ENCODE results near the genes ETV1 and DGKB.

DNA sequence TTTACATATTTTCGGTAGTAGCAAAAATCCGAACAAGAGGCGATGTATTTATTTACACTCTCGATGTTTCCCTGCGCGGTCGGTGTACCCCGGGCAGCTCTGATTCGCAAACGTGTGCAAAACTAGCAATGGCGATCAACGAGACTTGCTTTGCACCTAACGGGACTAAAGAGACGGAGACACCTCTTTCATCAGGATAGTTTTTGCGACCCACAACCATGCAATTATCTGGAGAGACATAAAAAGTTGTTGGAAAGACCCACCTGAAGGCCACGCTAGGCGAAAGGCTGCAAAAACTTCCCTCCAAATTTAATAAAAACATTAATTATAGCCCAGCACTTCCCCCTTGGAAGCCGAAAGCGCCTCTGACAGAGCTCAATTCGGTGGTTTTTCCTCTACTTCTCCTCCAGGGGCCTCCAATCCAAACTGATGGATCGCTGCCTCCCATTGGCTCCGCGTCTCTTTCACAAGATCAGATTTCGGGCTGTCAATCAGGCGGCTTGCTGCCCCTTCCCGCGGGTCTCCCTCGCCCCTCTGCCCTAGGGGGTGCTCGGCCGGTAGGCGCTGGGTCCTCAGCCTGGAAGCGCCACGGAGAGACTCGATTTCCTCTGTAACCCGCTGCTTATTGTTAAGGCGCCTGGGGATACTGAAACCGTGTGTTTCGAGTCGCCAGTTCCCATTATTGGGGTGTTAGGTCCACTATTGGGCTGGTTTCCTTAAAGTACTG, at the start of gene ETV1:
Gene ETV1, minus strand, starts transcription at position 367 of the 727 bp plus-strand sequence.
- PRO-cap = no peak

GRCh38 chr7:14902516-14903059, at the start of gene DGKB:
TSS of gene DGKB (minus strand) at chr7:14902751.
- PRO-cap = no peak

- PRO-cap = no peak
Observed at GRCh38 chr7:14942064-14942550, 39.6 kb upstream of the DGKB start.

DNA sequence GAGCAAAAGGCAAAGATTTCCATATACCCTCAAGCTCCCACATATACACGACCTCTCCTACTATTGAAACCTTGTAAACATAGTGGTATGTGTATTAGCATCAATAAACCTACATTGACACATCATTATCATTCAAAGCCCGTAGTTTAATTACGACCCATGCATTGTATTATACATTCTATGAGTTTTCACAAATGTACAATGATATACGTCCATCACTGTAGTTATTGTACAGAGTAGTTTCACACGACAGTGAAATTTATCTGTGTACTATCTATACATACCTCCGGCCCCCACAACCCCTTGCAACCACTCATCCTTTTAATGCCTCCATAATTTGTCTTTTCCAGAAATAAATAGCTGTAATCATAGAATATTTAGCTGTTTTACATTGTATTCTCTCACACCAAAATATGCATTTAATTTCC, 110.3 kb downstream of the CRPPA start:
- PRO-cap = no peak

DNA sequence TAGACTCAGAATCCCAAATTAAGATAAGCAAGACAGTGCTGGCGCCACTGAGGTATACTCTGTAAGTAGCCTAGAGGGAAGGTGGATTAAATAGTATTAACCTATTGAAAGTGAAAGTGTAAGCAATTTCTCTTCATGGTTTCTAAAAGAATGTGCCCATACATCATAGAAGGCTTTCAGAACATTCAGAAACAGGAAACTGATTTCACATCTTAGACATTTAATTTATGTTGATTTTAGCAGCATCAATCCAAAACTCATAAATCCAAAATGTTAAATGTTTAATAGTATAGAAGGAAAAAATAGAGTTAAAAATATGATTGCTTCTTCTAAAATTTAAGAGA, 36.7 kb downstream of the LRRC72 start:
- PRO-cap = no peak

DNA sequence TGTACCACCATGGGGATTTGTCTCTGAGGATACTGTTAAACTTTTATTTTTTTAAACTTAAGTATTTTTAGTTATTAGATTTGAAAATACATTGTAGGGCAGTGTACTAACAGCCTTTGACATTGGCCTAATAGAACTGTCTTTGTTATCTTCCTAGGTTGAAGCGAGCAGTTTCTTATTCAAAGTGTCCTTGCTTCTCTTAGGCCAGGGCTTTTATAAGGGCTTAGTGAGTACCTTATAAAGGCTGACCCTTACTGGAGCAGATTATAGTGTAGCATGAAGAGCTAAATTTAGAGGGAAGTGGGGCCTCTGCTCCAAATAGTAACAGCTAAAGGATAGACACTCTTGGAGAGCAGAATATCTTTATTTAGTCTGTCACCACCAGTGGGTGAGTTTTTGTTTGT, 15.9 kb downstream of the BZW2 start:
- PRO-cap = no peak

DNA sequence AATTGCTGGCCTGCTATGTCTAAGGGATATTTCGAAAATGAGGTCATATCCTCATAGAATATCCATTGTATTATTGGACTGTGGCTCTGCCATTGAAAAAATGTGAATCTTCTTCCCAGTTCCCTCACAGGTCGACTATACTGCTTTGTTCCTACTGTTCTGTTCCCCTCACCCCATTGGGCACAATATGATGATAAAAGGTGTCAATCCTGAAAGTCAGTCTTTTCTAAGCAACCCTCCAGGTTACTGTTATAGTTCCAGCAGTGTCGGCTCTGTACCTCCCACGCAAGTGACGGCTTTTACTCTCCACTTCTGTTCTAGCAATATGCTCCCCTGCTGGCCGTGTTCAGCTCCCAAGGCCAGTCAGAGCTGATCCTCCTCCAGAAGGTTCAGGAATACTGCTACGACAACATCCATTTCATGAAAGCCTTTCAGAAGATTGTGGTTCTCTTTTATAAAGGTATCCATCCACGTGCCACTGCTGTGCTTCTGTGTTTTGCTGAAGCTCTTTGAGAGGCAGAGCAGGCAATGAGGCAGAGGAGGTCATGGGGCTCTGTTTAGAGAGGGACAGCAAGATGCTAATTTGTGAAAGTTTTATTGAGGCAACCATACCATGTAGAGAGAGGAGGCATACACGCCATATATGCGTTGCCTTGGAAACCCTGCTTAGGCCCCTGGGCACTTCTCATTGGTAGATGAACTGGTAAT, 51.9 kb downstream of the BZW2 start:
- PRO-cap = no peak

GRCh38 chr7:16815002-16815513, 10.3 kb upstream of the AGR2 start:
- PRO-cap = no peak

DNA sequence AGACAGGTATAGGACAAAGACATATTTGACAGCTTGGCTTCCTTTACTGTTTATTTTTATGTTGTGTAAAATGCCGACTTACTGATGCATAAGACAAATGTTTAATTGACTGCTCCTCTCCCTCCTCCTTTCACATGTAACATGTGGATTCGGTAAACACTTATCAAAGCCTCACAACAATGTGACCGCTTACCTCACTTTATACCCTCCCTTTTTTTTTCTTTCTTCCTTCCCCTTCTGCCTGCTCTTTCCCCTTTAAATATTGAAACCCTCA, 48.1 kb upstream of the AGR3 start:
- PRO-cap = no peak

DNA sequence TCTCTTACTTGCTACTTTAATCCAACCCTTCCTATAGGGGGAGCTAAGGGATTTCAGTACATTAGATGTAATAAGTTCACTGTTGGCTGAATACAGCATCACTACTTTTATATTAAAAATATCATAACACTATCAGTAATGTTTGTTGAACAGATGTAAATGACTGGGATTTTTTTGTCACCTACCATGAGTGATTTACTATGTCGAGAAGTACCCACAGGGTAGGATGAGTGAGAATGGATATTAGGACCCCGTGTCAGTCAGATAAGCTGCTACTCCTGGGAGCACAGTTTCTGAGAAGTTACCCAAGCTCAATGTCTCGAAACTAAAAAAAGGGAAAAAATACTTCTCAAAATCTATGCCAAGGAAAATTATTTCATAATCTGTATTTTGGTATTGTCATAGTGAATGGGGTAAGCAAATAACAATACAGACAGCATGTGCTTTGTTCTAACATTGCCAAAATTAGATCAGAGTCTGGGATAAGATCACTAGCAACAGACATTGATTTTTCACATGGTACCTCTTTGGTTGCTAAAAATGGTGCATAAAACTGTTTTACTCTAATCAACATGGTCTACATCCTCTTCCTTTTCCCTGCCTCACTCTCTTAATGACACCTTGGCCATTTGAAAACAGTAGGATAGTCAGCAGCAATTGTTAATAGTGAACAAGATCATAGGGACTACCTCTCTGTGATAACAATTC, 127.6 kb upstream of the AGR3 start:
- PRO-cap = no peak

GRCh38 chr7:17299780-17300123, 1.3 kb downstream of the AHR start:
- PRO-cap = no peak

DNA sequence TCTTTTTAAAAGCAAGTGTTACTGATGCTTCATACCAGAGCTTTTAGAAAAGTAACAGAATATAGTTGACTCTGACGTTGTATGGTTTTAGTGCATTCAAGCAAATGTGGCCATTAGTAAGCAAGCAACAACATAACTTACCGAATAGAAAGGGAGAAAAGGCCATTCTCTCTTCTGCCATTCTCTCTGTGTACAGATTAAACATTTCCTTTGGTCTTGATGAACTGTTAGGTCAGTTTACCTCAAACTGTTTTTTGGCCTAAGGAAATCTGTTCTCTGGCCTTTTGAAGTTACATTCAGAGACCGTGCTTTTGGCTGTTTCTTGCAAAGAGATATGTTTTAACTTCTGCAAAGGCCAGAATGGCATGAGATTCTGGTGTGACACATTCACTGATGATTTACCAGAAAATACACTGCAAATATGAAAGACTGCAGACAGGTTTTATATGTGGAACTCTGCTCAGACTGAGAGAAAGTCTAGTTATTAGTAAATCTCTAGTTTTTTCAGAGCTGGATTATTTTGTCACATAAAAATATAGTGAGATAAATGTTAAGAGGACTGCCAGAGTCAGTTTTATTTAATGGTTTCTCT, 22.2 kb downstream of the AHR start:
- PRO-cap = no peak

GRCh38 chr7:17330673-17331381, 32.4 kb downstream of the AHR start:
- PRO-cap = no peak

DNA sequence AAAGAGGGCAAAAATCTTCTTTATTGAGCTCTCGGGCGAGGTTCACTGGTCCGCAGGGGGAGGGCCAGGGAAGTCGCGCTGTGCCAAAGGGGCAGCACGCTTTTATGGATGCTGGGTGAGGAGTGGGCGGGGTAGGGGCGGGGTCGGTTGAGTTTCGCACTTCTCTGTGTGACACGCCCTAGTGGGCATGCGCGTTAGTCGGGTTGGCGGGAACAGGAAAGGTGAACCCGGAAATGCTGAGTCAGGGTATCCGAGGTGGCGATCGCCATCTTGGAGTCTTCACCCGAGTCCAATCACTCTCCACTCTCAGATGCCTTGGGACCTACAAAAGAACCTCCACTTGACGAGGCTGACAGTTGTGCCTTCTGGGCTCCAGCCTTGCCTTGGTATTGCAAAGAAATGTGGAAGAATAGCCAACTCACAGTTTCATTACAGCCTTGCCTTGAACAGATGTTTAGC, 64.0 kb downstream of the AHR start:
- PRO-cap = no peak

- PRO-cap = no peak
Observed at GRCh38 chr7:17619289-17619584, 320.8 kb downstream of the AHR start.

DNA sequence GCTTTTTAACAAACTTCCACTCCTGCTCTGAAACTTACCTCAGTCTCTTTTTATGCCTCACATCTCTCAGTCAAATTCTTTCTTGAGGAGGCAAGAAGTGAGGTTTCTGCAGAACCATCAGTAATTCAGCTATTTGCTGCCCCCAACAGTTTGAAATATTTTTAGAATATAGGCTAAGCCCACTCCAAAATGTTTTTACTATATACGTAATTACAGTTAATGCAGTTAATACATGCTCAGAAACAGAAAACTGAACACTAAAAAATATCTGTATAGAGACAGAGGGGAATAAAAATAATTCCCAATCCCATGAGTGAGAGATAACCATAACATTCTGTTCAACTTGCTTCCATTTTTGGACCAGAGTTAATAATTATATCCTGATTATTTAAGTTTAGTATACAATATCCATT, 78.4 kb downstream of the SNX13 start:
- PRO-cap = no peak

- PRO-cap = no peak
Observed at GRCh38 chr7:17939601-17940218, 584 bp downstream of the SNX13 start.

DNA sequence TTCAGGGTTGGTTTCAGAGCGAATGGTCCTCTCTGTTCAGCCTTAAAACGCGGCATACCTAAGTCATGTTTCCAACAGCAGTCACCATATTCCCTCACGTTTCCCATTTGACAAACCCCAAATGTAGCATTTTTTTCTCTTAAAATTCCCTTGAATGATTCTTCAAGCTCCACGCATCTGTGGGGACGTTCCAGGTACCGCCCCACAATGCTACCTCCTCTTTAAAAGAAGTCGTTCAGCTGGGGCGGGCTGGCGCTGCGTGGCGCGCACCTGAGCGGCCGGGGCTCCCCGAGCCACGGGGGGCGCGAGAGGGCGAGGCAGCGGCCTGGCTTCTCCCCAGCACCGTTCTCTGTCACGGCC, 58.4 kb upstream of the PRPS1L1 start:
- PRO-cap = no peak

- PRO-cap = no peak
Observed at GRCh38 chr7:18584806-18585780, 89.5 kb downstream of the HDAC9 start.

DNA sequence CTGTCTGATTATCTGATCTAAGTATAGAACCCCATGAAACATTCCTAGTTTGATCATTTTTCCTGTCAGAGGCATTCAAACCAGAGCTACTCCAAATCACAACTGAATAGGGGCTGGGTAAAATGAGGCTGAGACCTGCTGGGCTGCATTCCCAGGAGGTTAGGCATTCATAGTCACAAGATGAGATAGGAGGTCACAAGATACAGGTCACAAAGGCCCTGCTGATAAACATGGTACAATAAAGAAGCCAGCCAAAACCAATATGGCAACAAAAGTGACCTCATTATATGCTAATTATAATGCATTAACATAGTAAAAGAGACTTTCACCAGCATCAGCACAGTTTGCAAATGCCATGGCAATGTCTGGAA, 37.4 kb downstream of the TWIST1 start:
- PRO-cap = no peak

All from Metastatic Lung Carcinoma in the Adrenal Gland (tissue), 1 donor.